Measurements from ENCODE around the genes NIPA2 and NDN.

DNA sequence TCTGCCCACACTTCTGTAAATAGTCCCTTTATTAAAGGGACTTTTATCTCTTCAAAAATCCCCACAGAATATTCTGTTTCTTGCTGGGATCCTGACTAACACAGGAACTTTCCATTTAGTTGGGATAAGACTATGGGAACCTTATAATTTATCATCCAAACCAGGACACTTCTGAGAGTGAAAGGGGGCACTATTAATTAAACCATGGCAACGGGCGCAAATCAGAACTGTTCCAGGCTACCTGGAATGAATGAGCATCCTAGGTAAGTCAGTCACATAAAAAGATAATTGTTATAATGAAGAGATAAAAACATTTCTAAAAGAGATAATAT is 315.4 kb downstream of the GOLGA6L6 start:
- RRBS: no CpG with 5 or more reads among the region's 2 CpGs

- RRBS: 29% methylated on average over 39 of the region's 145 CpGs
Observed at GRCh38 chr15:22257162-22258234, 163.2 kb downstream of the OR4N4 start.

DNA sequence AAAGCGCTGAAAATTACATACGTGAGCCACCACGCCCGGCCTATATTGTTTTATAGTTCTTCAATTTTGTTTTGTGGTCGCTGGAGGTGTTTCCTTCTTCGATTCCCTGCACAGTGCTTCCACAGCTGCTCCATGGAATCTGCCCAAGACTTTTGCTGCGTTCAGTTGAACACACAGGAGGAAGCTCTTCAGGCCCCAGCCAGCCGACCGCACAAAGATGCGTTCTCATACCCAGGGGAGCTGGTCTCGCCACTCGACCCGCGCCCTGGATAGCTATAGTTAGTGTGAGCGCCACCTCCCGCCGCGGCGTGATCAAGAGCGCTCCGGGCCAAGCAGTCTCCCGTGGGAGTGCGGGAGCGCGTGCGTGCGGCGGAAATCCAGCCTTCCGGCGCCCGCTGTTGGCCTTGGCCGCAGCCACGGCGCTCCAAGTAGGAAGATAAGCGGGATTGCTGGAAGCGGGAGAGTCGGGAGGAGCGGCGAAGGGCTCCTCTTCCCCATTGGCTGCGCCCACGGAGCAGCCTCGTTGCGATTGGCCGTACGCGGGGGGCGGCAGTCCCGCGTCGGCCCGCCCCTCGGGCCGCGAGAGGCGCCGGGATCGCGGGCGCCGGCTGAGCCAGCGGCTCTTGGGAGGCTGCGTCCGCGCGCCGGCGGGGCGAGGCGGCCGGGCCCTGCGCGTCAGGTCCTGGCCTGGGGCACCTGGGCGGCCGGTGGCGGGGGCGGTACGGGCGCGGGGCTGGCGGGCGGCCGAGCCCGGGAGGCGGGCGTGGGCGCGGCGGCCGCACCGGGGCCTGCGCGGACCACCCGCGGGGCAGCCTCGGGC is 35.8 kb downstream of the GOLGA6L22 start:
- RRBS: no CpG with 5 or more reads among the region's 95 CpGs

DNA sequence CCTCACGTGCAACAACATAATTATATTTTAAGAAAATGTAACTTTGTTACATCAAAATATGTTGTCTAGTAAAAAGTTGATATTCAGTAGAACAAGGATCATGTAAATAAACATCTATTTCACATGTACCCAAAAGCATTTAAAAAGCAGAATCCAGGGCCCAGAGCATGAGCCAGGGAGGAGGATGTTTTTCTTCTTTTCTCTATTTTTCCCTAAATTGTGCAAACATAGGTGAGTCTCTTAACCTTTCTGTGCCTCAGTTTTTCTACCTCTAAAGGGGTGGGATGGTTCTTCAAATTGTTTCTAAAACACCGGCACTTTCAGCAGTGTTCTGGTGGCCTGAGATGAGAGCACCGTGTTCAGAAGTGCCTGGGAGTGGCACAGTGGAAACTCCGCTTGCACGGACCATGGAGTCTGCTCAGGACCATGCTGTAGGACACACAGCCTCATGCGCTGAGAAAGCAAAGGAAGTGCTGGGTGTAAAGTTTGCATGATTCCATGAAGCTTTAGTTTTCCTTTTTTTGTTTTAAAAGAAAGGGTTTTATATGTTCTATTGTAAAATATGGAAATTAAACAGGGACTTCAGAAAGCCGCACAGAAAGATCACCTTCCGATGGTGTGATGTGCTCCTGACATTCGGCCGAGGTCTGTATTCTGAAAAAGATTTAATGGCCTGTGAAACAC is 9.8 kb upstream of the NIPA2 start:
- RRBS: no CpG with 5 or more reads among the region's 10 CpGs

- RRBS: under 1% methylated on average over 10 of the region's 67 CpGs
Observed at GRCh38 chr15:22838566-22839326, at the start of gene NIPA2. TSS of gene NIPA2 (plus strand) at chr15:22838666.

DNA sequence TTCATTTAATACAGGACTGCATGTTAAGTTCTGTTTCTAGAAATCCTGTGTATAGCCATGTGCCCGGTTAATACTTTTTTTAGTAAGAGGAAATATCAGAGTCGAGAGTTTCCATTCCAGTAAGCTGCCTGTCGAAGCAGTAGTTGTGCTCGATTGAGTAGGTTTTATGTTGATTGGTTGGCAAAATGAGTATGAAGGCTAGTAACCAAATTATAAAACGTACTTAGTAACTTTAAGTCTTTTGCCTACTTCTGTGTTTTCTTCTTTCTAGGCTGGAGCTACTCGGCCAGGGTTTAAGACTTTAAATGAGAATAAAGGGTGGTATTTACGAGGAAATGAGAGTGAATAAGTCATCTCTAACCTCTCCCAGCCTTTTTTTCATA is 909 bp downstream of the NIPA2 start:
- RRBS: no CpG with 5 or more reads among the region's 7 CpGs

DNA sequence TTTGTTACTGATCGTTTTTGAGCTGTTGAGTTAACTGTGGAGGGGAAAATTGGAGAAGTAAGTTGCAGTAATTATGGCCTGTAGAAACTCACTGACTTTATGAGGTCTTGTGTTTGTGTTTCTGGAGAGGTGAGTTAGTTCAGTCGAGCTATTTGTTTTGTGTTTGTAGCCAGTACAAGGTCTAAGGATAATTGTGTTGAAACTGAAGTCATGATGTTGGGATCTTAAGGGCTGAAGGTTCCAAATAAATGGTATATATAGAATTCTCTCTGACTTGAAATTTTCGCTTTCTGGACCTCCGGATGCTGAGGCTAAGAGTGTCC is 29.2 kb downstream of the GOLGA6L26 start:
- RRBS: no CpG with 5 or more reads among the region's 4 CpGs

GRCh38 chr15:23310438-23311172 is 23.4 kb downstream of the GOLGA6L26 start:
- RRBS: no CpG with 5 or more reads among the region's 18 CpGs

GRCh38 chr15:23311173-23311734 is 22.7 kb downstream of the GOLGA6L26 start:
- RRBS: no CpG with 5 or more reads among the region's 15 CpGs

DNA sequence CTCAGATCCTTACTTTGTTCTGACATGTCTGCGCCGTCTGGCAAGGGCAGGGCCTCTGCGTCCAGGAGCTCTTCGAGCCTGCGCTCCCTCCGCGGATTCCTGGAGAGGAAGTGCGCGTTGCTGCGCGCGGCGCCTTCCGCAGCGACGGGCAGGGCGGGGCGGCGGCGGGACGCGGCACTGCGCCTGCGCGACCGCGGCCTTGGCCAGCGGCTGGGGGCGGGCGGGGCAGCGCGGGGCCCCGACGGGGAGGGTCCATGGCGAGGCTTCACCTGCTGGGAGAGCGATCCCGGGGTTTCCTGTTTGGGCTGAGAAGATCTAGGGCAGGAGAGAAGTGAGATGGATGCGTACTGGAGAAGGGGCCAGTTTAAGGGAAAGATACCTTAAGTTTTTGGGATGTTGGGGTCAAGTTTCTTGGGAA is at the start of gene NDN:
NDN (minus strand) TSS at position 114 of the 418 bp plus-strand sequence.
- RRBS: no CpG with 5 or more reads among the region's 38 CpGs

GRCh38 chr15:23756945-23757199 is 69.8 kb upstream of the NDN start:
- RRBS: no CpG with 5 or more reads among the region's 5 CpGs

DNA sequence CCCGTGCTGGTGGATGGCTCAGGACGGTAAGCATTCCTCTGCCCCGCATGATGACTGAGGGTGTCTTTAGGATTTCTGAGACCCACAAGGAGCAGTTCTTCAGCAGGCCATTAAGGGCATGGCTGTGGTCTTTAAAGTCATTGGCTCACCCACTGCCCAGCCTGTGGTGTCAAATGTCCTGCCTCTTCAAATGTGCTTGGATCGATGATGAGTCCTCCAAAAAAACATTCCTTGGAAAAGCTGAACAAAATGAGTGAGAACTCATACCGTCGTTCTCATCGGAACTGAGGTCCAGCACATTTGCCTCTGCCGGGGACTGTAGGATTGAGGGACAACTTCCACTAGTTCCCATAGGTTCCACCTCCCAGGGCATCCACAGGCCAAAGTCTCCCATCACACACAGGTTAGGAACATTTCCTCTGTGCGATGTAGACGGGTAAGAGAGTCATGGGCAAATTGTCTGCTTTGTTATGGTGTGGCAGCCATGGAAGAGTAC is 115.5 kb downstream of the SNRPN start:
- RRBS: no CpG with 5 or more reads among the region's 10 CpGs

DNA sequence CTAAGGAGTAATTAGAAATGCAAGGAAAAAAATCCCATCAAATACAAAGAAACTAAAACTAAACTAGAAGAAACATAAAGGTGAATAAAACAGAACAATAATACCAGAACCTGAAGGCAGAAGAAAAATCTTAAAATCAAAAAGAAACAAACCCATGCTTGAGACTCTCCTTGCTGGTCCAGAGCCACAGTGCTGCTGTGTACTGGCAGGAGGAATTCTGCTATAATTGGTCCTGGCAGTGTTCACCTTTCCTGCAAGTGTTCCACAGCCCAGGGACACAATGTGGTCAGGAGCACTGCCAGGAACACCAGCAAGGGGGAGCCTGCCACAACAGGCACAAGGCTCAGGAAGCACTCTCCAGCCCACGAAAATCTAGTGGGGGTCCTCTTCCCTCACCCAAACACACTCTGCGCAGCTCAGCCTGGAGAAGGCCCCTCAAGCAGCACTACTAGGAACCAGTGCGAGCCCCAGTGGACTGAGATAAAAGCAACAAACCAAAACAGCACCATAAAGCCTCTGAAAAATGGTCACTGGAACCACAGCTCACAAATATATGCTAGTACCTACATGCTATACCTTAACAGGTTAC is 92.9 kb downstream of the UBE3A start:
- RRBS: no CpG with 5 or more reads among the region's 3 CpGs

DNA sequence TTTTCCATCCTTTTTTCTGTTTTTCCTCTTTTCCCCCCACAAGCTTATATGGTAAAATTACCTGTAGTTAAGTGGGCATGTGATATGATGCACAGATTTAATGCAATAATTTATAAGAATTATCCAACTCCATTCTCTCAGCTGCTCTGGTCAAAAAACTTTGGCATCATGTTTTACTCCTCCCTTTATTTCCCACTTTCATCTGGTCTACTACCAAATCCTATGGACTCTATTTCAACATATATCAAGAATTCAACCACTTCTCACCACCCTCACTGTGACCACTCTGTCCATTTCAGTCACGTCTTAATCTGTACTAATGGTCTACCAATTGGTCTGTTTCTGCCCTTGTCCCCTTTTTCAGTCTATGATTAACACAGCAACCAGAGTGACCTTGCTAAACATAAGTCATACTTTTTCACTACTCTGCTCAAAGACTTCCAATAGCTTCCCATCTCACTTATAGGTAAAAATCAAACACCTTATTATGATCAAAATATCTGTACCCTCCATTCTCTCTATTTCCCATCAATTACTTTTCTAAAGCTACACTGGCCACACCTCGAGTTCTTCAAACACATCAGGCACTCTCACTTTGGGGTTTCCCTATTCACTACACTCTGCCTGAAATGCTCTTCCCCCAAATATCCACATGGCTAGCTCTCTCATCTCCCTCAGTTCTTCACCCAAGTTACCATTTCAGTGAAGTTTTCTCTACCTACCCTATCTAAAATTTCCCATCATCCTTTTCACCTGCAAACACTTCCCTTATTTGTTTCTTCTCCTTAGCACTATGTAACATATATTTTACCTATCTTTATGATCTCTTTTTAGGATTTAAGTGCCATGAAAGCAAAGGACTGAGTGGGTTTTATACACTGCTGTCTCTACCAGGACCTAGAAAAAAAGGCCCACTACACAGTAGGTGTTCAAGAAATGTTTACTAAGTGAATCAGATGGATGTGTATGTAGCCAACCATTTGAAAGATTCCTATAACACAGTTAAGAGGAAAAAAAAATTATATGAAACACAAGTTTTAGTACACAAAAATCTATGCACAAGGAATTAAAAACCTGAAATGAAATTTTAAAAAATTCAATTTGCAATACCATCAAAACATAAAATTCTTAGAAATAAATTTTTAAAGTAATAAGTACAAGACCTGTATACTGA is 14.8 kb downstream of the UBE3A start:
- RRBS: no CpG with 5 or more reads among the region's 2 CpGs

GRCh38 chr15:25674809-25675702 is 188.1 kb downstream of the ATP10A start:
- RRBS: 74% methylated on average over 6 of the region's 19 CpGs

GRCh38 chr15:25763377-25763834 is 99.7 kb downstream of the ATP10A start:
- RRBS: no CpG with 5 or more reads among the region's 2 CpGs

GRCh38 chr15:25859535-25860316 is 3.4 kb downstream of the ATP10A start:
- RRBS: no CpG with 5 or more reads among the region's 16 CpGs

DNA sequence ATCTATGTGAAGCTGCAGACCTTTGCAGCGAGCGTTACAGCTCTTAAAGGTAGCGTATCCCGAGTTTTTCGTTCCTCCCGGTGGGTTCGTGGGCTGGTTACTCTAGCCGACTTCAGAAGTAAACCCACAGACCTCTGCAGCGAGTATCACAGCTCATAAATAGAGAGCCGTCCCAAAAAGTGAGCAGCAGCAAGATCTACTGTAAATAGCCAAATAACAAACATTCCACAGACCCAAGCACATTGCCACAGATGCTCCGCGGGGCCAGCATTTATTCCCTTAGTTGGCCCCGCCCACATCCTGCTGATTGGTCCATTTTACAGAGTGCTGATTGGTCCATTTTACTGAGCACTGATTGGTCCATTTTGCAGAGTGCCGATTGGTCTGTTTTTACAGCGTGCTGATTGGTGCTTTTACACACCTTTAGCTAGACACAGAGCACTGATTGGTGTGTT is 17.2 kb upstream of the GABRB3 start:
- RRBS: no CpG with 5 or more reads among the region's 15 CpGs

DNA sequence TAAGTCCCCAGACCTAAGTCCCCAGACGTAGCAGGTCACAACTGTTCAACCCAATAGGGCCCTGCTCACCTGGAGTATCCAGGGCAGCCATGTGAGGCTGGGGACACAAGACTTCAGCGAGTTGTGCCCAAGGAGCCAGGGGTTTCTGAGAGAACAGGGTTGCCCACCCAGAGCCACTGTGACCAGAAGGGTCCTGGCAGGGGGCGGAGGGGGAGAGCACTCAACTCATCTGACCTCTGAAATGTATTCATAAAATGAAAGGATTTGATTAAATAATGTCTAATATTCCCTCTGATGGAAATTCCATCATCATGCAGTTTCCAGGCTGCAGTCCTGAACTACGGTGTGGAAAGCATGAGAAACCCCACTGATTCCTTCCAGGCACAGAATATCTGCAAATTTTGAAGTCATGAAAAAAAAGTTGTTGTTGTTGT is 197.3 kb downstream of the OCA2 start:
- RRBS: no CpG with 5 or more reads among the region's 4 CpGs

GRCh38 chr15:28098738-28099215 is 338 bp downstream of the OCA2 start:
- RRBS: no CpG with 5 or more reads among the region's 21 CpGs